T-cell (primary cell): ENCODE results near the genes ABCA12, FN1 and MARCHF4.

DNA sequence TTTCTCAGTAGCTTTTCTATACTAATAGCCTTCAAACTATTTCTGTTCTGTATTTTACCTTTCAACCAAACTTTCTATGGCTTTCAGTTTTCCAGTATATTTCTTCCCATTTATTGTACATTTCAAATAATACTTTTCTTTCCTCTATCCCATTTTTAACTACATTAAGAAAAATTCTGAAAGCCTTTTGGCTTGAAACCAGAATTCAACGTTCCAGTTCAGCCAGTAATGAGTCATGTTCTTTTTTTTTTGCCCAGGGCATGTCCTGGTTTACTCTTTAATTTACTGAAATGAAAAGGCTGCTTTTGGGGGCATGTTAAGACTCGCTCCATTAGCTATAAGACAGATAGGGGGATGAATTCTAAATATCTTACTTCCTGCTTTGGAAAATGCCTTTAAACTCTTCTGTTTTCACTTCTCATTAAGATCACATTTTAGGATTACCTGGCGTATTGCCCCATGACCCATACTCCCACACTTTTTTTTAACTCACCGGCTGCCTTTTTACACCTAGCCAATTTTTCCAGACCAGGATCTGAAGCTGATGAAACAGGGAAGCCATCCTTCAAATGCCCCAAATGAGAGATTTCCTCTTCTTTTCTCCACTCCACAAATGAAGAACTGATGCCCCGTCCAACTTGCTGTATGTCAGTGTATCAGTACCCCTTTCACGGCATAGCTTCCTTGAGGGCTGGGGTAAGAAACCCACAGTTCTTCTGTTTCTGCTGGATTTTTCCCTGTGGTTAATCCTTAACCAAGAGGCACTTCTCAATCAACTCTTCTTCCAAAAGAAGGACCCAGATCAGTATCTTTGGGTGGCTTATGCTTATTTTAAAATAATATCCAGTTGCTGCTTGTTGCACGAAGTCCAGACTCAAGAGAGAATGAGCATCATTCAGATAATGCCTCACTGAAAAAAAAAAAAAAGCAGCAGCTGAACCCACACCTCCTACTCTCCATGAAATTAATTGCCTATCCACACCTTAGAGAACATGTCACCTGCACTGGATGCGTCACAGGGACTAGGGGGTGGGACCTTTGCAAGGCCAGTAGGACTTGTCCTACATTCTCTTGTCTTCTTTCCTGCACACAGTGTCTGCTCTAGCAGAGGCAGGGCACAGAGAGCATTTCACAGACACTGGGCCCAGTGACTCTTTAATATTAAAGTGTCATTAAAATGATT lies at the start of gene ABCA12:
Gene ABCA12, minus strand, starts transcription at position 980 of the 1,183 bp plus-strand sequence.
- PRO-cap, 7 experiments, result no peak in any of the 7 experiments

DNA sequence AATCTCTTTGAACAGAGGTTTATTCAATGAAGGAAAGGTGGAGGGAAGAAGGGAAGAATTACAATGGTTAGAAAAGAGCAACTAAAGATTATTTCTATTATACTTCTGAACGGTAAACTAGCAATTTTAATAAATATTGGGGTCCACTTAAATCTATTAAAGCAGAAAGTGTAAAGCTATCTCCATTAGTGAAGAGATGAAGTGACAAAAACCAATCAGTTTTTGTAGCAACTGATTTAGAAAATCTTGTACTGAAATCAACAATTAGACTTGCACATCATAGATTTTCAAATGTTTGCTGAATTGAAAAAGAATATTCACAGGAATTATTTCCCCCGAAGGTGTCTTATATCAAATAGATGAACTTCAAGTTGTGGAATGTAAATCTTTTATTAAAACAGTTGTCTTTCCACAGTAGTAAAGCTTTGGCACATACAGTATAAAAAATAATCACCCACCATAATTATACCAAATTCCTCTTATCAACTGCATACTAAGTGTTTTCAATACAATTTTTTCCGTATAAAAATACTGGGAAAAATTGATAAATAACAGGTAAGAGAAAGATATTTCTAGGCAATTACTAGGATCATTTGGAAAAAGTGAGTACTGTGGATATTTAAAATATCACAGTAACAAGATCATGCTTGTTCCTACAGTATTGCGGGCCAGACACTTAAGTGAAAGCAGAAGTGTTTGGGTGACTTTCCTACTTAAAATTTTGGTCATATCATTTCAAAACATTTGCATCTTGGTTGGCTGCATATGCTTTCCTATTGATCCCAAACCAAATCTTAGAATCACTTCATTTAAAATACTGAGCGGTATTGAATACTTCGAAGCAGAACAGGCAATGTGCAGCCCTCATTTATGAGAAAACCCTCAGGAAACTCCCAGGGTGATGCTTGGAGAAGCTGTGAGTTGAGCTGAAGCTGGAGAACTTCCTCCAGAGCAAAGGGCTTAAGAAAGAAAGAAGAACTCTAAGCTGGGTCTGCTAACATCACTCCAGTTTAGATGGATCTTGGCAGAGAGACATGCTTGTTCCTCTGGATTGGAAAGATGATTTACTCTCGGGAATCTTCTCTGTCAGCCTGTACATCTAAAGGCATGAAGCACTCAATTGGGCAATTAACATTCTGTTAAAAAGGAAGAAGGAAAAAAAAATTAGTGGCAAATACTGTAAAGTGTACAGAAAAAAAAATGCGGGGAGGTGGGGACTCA lies 49.0 kb downstream of the ATIC start:
- PRO-cap, 7 experiments, result no peak in any of the 7 experiments

- PRO-cap, 7 experiments, result no peak in any of the 7 experiments
Measured at GRCh38 chr2:215378824-215379804, 56.8 kb downstream of the FN1 start.

- PRO-cap, 7 experiments, result no peak in any of the 7 experiments
Measured at GRCh38 chr2:215382014-215382530, 53.8 kb downstream of the FN1 start.

DNA sequence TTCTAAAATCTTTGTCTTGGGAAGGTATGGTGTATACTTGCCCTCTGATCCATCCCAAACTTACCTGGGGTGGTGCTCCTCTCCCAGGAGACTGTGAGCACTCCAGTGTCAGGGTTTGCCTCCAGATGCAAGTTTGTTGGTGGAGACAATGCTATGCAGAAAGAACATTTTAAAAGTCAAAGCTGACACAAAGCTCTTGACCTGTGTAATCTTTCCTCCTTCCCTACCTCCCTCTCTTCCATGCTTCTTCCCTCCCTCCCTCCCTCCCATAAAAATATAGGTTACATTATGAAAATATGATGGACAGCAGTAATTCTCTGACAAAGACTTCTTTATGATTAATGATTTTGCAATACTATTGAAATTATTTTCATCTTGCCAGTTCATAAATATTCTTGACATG lies 38.8 kb downstream of the FN1 start:
- PRO-cap, 7 experiments, result no peak in any of the 7 experiments

DNA sequence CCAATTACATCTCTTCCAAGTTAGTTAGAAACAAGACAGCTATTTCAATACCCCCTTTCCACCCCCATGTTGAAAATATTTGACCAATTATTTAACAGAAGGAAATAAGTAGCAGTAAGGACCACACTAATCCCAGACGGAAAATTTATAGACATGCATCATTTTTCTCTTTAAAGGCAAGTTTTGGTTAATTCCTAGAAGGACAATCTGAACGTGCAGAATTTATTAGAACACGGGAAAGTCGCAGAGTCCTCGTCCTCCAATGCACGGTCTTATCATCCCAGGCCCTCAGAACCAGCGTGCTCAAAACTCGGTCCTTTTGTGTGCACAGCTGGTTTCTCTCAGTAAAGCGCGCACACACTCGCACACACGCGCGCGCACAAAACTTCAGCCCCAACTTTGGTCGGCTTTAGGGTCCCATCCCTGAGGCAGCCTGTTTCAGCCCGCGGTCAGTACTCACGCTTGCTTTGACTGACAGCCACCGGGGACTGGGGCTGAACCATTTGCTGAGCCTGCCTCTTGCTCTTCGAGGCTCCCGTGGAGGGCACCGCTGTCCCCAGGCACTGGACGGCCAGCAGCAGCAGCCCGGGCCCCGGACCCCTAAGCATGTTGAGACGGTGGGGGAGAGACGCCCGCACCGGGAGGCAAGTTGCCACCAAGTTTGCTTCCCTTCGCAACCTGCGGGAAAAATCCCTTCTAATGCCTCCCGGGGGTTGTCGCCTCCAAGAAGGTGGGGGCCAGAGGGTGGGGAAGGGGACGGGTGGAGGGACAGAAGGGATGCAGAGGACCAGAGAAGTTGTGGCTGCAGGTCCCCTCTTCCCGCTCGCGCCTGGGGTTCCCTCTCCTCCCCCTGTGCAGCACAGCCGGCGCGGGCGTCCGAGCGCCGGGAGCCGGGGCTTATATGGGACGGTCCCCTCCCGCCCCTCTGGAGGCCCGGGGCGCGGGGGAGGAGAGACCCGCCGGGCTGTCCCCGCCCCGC lies at the start of gene FN1:
Gene FN1, minus strand, starts transcription at position 874 of the 979 bp plus-strand sequence.
- PRO-cap, 7 experiments, result no peak in any of the 7 experiments

GRCh38 chr2:215437240-215437585 lies 1.3 kb upstream of the FN1 start:
- PRO-cap, 7 experiments, result no peak in any of the 7 experiments

- PRO-cap, 7 experiments, result no peak in any of the 7 experiments
Measured at GRCh38 chr2:215619549-215620078, 183.7 kb upstream of the FN1 start.

DNA sequence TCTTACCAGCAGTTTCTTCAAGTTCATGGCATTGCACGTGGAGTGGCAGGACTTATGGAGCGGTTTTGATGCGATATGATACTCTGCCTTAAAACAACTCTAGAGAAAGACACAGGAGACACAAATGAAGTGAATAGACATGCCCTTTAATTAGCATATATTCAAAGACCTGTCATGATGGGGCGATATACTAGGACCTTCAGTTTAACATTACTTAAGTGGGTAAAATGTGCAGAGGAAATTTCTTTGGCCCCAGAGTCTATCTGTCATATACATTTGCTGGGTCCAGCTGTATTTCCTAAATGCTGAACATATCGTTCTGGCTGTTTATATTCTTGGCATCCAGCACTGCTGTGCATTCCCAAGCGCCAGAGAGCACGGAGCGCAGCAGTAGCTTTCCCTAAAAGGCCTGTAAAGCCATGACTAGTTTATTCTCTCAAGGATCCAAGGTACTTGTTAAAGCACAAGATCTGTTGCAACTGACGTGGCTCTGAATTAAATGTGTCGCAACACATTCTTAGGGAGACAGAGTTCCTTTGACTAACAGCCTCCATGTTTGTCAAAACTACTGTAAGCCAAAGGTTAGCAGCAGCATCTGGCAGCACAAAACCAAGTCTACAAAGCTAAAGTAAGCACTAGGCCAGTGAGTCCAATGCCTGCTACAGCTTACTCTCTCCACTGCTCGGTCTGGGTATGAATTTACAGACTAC lies 188.4 kb upstream of the FN1 start:
- PRO-cap, 7 experiments, result no peak in any of the 7 experiments

- PRO-cap, 7 experiments, result no peak in any of the 7 experiments
Measured at GRCh38 chr2:215749436-215750168, 263.7 kb downstream of the MREG start.

DNA sequence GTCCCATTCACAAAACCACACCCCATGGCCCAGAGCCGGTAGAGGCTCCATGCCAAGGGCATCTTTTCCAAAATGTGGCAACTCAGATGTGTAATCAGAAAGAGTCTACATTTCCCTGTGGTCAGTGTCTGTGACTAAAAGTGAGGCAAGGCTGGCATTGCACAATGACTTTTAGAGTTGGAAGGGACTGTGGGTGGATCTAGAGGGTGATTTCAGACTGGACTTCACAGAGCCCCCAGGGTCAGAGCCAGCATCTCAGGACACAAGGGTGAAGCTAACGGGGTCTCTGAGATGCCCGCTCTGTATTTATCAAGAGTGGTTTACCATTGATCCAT lies 113.0 kb downstream of the MREG start:
- PRO-cap, 7 experiments, result no peak in any of the 7 experiments

- PRO-cap, 7 experiments, result no peak in any of the 7 experiments
Measured at GRCh38 chr2:216015561-216015896, 2.2 kb upstream of the MREG start.

DNA sequence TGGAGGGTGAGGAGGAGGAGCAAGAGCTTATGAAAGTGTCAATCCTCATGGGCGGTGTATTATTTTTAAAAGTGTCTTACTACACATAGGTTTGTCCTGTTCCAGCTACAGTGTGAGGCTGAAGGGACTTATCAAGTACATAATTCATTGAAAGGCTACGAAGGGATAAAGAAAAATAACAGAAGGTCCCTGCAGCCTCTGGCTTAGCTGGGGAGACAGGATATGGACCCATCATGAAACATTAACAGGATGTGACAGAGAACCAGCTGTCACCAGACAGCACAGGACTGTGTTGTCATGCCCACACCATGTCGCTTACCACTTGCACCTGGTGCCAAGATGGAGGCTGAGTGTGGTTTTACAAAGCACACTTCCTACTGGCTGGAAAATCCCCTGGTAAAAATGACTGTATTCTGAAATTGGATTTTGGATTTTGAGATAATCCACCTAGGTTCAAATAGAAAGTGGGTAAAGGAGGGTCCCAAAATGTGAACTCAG lies 2.6 kb upstream of the MREG start:
- PRO-cap, 7 experiments, result peak in 2 of 7 experiments; most common plus-strand start position 321 of the sequence (in 1); most common minus-strand start position 209 of the sequence (in 1)

DNA sequence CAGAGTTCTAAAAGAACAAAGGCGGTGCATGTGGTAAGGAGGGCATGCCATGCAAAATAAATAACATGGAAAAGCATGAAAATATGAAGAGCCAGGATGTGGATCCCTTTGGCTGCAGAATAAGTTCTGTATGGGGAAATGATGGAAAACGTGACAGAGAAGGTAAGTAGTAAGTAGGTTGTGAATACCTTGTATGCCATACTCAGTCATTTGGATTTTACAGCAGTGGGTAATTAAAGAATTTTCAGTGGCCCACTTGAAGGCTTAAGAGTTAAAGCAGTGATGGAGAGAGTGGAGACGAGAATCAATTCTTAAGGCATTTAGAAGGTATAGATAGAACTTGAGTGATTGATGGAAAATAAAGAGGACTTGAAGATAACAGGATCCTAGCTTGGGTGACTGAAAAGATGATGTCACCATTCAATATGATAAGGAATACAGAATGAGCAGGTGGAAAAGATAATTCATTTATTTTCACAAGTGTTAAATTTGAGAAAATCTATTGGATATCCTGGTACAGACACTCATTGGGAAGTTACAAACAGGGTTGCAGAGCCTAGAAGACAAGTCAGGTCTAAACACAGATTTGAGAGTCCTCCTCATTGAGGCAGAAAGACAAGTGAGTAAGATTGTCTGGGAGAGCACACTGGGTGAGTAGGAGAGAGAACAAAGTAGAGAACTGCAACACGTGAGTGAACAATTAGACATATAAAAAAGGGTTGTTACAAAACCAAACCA lies 35.2 kb downstream of the XRCC5 start:
- PRO-cap, 7 experiments, result no peak in any of the 7 experiments

- PRO-cap, 7 experiments, result no peak in any of the 7 experiments
Measured at GRCh38 chr2:216371786-216372708, at the start of gene MARCHF4. Gene MARCHF4 (minus strand): TSS chr2:216372483.

DNA sequence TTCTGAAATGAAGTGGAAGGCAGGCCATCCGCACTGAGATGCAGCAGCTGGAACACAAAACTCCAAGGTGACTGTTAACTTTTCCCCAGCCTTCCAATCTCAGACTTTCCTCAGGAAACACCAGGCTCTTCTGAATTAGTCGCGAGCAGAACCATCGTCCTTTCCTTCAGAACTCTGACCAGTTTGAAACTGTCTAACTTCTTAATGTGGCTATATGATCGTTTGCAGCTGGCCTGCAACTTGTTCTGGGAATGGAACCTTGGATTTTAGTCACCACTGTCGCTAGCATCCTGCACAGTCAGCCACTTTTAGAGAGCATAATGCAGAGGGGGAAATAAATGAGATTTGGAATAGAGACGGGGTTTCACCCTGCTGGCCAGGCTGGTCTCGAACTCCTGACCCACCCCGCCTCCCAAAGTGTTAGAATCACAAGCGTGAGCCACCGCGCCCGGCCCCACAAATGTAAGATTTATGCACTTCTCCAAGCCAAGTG lies 511 bp upstream of the RPL37A start:
- PRO-cap, 7 experiments, result no peak in any of the 7 experiments

GRCh38 chr2:216539788-216540582 lies 41.3 kb downstream of the RPL37A start:
- PRO-cap, 7 experiments, result no peak in any of the 7 experiments

- PRO-cap, 7 experiments, result no peak in any of the 7 experiments
Measured at GRCh38 chr2:216554634-216555122, 56.0 kb downstream of the RPL37A start.

DNA sequence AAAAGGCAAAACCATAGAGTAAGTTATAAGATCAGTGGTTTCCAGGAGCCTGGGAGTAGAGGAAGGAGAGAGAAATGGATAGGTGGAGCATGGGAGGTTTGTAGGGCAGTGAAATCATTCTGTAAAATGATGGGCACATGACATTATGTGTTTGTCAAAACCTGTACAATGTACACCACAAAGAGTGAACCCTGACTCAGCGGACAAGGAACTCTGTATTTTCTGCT lies 61.8 kb upstream of the IGFBP2 start:
- PRO-cap, 7 experiments, result no peak in any of the 7 experiments

GRCh38 chr2:216634274-216634572 lies 1.0 kb downstream of the IGFBP2 start:
- PRO-cap, 7 experiments, result no peak in any of the 7 experiments